Measurements from ENCODE around the gene PVR.

GRCh38 chr19:44619038-44619525, 5.7 kb downstream of the IGSF23 start:
- PRO-cap, 4 experiments: no peak in any of the 4 experiments
- RAMPAGE, long total RNA, 2 experiments: no peak in any of the 2 experiments
- RRBS: no CpG with 5 or more reads among the region's 6 CpGs

GRCh38 chr19:44643456-44644182, at the start of gene PVR:
Gene PVR, plus strand, starts transcription at chr19:44643910.
- PRO-cap, 4 experiments: peak in 4 of 4 experiments; most common plus-strand start chr19:44643884 (in 3); most common minus-strand start chr19:44643806 (in 2)
- RAMPAGE, long total RNA, 2 experiments: start-site peak on the plus strand in 1 of 2 experiments, at chr19:44643830-44643918 at its widest, 53 reads per replicate
- RRBS: under 1% methylated on average over 9 of the region's 55 CpGs

GRCh38 chr19:44751860-44752774, 3.6 kb downstream of the BCL3 start:
- PRO-cap, 4 experiments: no peak in any of the 4 experiments
- RAMPAGE, long total RNA, 2 experiments: no peak in any of the 2 experiments
- RRBS: no CpG with 5 or more reads among the region's 9 CpGs

GRCh38 chr19:44881831-44882426, 9.1 kb upstream of the TOMM40 start:
- PRO-cap, 4 experiments: no peak in any of the 4 experiments
- RAMPAGE, long total RNA, 2 experiments: no peak in any of the 2 experiments
- RRBS: no CpG with 5 or more reads among the region's 20 CpGs

GRCh38 chr19:44892332-44893277, 1.6 kb downstream of the TOMM40 start:
- PRO-cap, 4 experiments: no peak in any of the 4 experiments
- RAMPAGE, long total RNA, 2 experiments: no peak in any of the 2 experiments
- RRBS: no CpG with 5 or more reads among the region's 17 CpGs

GRCh38 chr19:44955478-44956021, 370 bp downstream of the CLPTM1 start:
- PRO-cap, 4 experiments: no peak in any of the 4 experiments
- RAMPAGE, long total RNA, 2 experiments: no peak in any of the 2 experiments
- RRBS: 2% methylated on average over 11 of the region's 35 CpGs

- PRO-cap, 4 experiments: peak in 1 of 4 experiments; most common minus-strand start chr19:45064509 (in 1)
- RAMPAGE, long total RNA, 2 experiments: no peak in any of the 2 experiments
- RRBS: 93% methylated on average over 16 of the region's 77 CpGs
Observed at GRCh38 chr19:45064178-45065095, 11.8 kb downstream of the ZNF296 start.

GRCh38 chr19:45067059-45067696, 9.1 kb downstream of the ZNF296 start:
- PRO-cap, 4 experiments: no peak in any of the 4 experiments
- RAMPAGE, long total RNA, 2 experiments: start-site peak on the plus strand in 1 of 2 experiments, at chr19:45067351-45067572 at its widest, 27 reads per replicate
- RRBS: 90% methylated on average over 6 of the region's 35 CpGs

GRCh38 chr19:45074772-45075050, 1.6 kb downstream of the ZNF296 start:
- PRO-cap, 4 experiments: no peak in any of the 4 experiments
- RAMPAGE, long total RNA, 2 experiments: no peak in any of the 2 experiments
- RRBS: no CpG with 5 or more reads among the region's 4 CpGs

DNA sequence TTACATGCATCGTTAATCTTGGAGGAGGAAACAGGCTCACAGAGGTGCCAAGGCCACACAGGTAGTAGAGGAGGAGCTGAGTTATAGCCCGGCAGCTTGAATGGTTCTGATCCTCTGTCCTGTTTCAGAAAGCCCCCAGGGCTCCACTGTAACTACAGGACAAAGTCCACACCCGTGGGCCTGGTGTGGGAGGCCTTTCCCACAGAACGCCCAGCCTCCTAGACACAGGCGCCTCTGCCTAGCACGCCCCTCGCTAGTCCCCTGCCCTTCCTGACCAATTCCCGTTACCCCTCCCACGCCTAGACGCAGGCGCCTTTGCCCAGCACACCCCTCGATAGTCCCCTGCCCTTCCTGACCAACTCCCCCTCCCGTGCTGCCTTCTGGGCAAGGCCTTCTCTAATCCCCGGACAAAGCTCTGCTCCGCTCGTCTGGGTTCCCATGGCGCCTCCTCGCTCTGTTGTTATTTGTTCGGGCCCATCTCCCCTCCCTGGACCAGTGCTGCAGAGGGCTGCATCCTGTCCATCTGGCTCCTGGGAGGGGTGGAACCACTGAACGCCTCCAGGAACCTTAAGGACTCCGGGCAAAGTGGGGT, 10.9 kb downstream of the PPP1R37 start:
- PRO-cap, 4 experiments: peak in 1 of 4 experiments; most common minus-strand start position 148 of the sequence (in 1)
- RAMPAGE, long total RNA, 2 experiments: no peak in any of the 2 experiments
- RRBS: no CpG with 5 or more reads among the region's 21 CpGs

- PRO-cap, 4 experiments: no peak in any of the 4 experiments
- RAMPAGE, long total RNA, 2 experiments: no peak in any of the 2 experiments
- RRBS: 14% methylated on average over 4 of the region's 21 CpGs
Observed at GRCh38 chr19:45118315-45119221, 25.6 kb downstream of the PPP1R37 start.

- PRO-cap, 4 experiments: peak in 1 of 4 experiments; most common minus-strand start chr19:45164712 (in 1)
- RAMPAGE, long total RNA, 2 experiments: no peak in any of the 2 experiments
- RRBS: 8% methylated on average over 14 of the region's 22 CpGs
Observed at GRCh38 chr19:45164550-45165143, 3.9 kb upstream of the NKPD1 start.

- PRO-cap, 4 experiments: no peak in any of the 4 experiments
- RAMPAGE, long total RNA, 2 experiments: no peak in any of the 2 experiments
- RRBS: no CpG with 5 or more reads among the region's 5 CpGs
Observed at GRCh38 chr19:45279697-45280311, 28.7 kb downstream of the MARK4 start.

DNA sequence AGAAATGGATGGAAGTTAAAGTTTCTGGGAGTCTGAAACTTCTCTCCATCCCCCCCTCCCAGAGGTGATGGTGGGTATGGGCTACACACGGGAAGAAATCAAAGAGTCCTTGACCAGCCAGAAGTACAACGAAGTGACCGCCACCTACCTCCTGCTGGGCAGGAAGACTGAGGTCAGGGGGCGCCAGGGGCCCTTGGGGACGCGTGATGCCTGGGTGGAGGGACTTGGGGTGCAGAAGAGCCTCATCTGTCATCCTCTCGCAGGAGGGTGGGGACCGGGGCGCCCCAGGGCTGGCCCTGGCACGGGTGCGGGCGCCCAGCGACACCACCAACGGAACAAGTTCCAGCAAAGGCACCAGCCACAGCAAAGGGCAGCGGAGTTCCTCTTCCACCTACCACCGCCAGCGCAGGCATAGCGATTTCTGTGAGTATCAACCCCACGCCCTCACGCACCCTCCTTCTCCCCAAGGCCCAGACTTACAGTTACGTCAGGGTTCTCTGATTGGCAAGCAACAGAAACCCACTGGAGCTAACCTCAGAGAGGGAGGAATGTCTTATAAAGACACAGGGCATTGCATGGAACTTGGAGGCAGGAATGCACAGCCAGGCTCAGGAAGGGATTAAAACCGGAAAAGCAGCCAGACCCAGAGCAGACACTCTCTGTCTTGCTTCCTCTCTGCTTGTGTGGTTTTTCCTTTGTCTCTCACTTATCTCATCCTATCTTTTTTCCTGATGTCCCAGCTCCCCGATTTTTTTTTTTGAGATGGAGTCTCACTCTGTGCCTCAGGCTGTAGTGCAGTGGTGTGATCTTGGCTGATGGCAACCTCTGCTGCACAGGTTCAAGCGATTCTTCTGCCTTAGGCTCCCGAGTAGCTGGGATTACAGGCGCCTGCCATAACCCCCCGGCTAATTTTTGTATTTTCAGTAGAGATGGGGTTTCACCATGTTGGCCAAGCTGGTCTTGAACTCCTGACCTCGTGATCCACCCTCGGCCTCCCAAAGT, 29.5 kb downstream of the MARK4 start:
- PRO-cap, 4 experiments: no peak in any of the 4 experiments
- RAMPAGE, long total RNA, 2 experiments: no peak in any of the 2 experiments
- RRBS: no CpG with 5 or more reads among the region's 29 CpGs

GRCh38 chr19:45297492-45298207, 25.0 kb downstream of the CKM start:
- PRO-cap, 4 experiments: no peak in any of the 4 experiments
- RAMPAGE, long total RNA, 2 experiments: start-site peak on the plus strand in 1 of 2 experiments, at chr19:45297868-45298366 at its widest, 7 reads per replicate
- RRBS: 78% methylated on average over 2 of the region's 25 CpGs

DNA sequence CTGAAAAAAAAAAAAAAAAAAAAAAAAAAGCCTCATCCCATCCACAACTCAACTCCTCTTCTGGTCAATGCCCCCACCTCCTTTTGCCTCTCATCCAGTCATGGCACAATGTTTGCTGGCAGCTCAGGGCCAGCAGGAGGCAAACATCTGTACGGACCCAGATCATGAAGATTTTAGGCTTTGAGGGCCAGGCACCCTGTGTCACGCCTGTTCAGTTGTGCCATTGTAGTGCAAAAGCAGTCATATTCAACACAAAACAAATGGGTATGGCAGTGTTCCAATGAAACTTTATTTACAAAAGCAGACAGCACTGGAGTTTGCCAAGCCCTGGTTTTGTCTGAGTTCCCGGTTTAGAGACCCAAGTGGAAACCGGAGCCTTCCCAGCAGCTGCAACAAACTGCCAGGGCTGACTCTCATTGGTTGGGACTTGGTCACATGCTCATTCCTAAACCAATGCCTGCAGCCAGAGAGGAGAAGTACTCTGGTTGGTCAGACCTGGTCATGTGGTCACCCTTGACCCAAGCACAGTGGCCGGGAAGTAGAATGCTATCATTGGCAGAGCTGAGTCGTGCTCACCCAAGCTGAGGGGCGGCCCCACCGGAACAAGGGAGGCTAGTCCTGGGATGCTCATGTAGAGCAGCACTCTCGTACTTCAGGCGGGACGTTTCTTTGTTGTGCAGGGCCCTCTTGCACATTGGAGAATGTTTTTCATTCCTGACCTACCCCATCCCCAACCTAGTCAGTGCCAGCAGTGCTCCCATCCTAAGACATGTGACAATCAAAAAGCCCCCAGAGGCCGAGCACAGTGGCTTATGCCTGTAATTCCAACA, 22.1 kb downstream of the CKM start:
- PRO-cap, 4 experiments: no peak in any of the 4 experiments
- RAMPAGE, long total RNA, 2 experiments: no peak in any of the 2 experiments
- RRBS: 70% methylated on average over 4 of the region's 12 CpGs

GRCh38 chr19:45405942-45406220, 563 bp upstream of the POLR1G start:
- PRO-cap, 4 experiments: peak in 4 of 4 experiments; most common minus-strand start chr19:45406081 (in 3)
- RAMPAGE, long total RNA, 2 experiments: no peak in any of the 2 experiments
- RRBS: 2% methylated on average over 4 of the region's 17 CpGs

- PRO-cap, 4 experiments: peak in 4 of 4 experiments; most common plus-strand start chr19:45478665 (in 3); most common minus-strand start chr19:45478687 (in 4)
- RAMPAGE, long total RNA, 2 experiments: start-site peak on the minus strand in 1 of 2 experiments, at chr19:45478687-45478714 at its widest, 18 reads per replicate
- RRBS: 2% methylated on average over 9 of the region's 49 CpGs
Observed at GRCh38 chr19:45478356-45479430, 10.9 kb downstream of the FOSB start.

DNA sequence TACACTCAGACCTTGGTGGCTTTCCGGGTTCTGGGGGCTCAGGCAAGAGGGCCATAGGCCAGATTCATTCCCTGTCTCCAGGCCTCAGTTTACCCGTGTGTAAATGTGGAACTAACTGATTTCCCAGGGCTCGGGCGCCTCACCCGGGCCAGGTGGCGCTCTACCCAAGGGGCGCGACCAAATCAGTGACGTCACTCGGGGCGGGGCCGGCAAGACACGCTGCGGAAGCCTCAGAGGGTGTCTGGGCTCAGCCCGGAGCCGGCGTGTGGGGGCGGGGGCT, 953 bp upstream of the VASP start:
- PRO-cap, 4 experiments: peak in 4 of 4 experiments; most common plus-strand start position 233 of the sequence (in 4); most common minus-strand start position 162 of the sequence (in 2)
- RAMPAGE, long total RNA, 2 experiments: no peak in any of the 2 experiments
- RRBS: 2% methylated on average over 14 of the region's 18 CpGs

GRCh38 chr19:45563952-45564666, 20.5 kb downstream of the OPA3 start:
- PRO-cap, 4 experiments: no peak in any of the 4 experiments
- RAMPAGE, long total RNA, 2 experiments: no peak in any of the 2 experiments
- RRBS: no CpG with 5 or more reads among the region's 6 CpGs

All from uterus (tissue), 7 donors.